Ovary (tissue), 7 donors: Measurements from ENCODE around the genes SEMA4G, TWNK and ELOVL3.

DNA sequence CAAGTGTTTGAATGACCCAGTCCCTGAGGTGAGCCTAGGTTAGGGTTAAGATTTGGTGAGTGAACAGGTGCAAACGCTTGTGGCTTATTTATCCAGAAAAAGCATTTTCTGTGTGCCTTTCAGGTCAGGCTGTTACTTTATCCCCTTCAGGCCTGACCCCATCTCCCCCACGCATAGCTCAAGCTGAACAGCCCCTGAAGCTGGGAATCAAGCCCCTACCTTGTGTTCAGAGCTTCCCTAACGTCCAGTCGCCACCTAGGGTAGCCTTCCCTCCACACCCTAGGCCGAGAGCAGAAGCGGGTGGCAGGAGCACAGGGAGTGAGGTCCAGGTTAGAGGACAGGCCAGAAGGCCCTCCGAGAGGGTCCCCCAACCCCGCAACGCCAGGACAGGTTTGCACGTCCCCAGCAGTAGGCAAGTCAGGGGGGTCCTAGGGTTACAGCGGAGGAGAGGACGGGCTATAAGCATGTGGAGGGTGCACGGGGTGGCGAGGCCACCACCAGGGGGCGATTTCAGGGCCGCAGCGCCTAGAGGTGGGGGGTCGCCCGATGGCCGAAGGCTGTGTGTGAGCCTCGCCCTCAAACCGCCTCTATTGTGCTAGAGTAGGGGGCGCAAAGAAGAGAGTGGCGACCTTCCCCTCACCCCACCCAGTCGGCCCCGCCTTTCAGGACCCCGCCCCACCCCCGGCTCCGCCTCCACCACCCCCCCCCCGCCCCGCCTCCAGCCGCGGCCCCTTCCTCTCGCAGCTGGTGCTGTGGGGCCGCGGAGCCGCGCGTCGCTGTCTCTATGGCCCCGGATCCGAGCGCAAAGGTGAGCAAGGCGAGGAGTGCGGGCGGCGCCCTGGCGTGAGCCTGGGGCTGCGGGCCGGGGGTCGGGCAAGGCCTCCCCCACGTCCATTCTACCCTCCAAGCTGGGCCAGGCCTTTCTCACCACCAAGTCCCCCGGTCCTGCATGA lies at the start of gene SEMA4G:
SEMA4G (plus strand) TSS at position 721 of the 953 bp plus-strand sequence.
- PRO-cap, 7 experiments: peak in 7 of 7 experiments; most common plus-strand start position 528 of the sequence (in 7); most common minus-strand start position 651 of the sequence (in 5)
- RAMPAGE, long total RNA, 2 experiments: start-site peak on the plus strand in 2 of 2 experiments, centred at positions 728 to 747 of the sequence, 21 to 27 reads per replicate

GRCh38 chr10:100987097-100988110 lies at the start of gene TWNK:
TWNK (plus strand) TSS chr10:100987543.
- PRO-cap, 7 experiments: peak in 7 of 7 experiments; most common plus-strand start chr10:100987555 (in 6); most common minus-strand start chr10:100987497 (in 7)
- RAMPAGE, long total RNA, 2 experiments: start-site peak on the plus strand in 1 of 2 experiments, at chr10:100987549-100987557 at its widest, 75 reads per replicate; start-site peak on the minus strand in 2 of 2 experiments, at chr10:100987447-100987491 at its widest, 732 to 781 reads per replicate

- PRO-cap, 7 experiments: no peak in any of the 7 experiments
- RAMPAGE, long total RNA, 2 experiments: no peak in any of the 2 experiments
Measured at GRCh38 chr10:101134833-101135525, 3.9 kb downstream of the TLX1 start.

DNA sequence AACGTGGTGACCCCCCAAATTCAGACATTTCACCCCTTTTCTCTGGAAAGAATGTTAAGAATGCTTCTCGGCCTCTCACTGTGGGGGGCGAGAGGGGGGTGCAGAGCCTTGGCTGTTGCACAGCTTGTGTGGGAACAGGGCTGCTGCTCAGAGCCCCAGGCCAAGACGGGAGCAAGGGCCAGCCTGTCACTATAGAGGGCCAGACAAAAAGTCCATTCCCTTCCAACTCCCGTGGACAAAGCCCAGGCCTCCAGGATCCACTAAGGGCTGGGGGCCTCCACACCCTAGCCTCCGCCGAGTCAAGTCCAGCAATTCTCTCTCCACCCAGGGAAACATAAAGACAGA lies 26.9 kb downstream of the DPCD start:
- PRO-cap, 7 experiments: no peak in any of the 7 experiments
- RAMPAGE, long total RNA, 2 experiments: no peak in any of the 2 experiments

- PRO-cap, 7 experiments: no peak in any of the 7 experiments
- RAMPAGE, long total RNA, 2 experiments: no peak in any of the 2 experiments
Measured at GRCh38 chr10:101687411-101688208, 7.4 kb downstream of the FBXW4 start.

GRCh38 chr10:101725769-101726345 lies 30.9 kb upstream of the FBXW4 start:
- PRO-cap, 7 experiments: no peak in any of the 7 experiments
- RAMPAGE, long total RNA, 2 experiments: no peak in any of the 2 experiments

DNA sequence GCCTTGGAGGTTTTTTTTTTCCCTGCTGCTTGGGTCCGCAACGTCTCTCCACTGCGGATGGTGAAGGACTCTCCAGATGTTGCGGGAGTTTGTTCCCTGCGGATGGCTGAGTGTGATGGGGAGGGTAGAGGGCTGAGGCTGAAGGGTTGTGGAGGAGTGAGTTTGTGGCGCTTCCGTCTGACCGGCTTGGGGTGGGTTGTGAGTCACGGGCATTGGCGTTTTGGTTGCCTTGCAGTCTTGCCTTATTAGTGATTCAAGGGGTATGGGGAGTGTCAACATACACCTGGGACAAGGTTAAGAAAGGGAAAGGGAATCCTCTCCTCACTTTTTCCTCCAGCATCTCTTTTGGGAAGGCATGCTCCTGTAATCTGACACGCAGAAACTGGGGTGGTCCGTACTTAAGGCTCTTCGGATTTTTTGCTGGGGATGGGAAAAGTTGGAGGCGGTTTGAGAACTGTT lies 1.1 kb downstream of the PPRC1 start:
- PRO-cap, 7 experiments: peak in 5 of 7 experiments; most common minus-strand start position 114 of the sequence (in 2)
- RAMPAGE, long total RNA, 2 experiments: no peak in any of the 2 experiments

DNA sequence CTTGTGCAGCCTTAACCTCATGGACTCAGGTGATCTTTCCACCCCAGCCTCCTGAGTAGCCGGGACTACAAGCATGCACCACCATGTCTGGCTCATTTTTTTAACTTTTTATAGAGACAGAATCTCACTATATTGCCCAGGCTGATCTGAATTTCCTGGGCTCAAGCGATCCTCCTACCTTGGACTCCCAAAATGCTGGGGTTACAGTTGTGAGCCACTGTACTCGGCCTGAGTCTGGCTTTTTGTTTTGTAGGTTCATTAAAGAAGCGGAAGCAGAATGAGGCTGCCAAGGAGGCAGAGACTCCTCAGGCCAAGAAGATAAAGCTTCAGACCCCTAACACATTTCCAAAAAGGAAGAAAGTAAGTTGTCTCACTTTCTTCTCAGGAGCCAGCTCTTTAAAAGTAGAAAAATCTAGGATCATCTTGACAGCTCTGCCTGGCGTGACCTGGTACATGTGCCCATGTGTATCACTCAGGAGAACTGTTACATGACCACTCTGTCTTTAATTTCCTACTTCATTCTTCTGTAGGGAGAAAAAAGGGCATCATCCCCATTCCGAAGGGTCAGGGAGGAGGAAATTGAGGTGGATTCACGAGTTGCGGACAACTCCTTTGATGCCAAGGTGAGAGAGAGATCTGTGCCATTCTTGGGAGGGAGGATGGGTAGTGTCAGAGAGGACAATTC lies 9.3 kb downstream of the NOLC1 start:
- PRO-cap, 7 experiments: no peak in any of the 7 experiments
- RAMPAGE, long total RNA, 2 experiments: no peak in any of the 2 experiments

DNA sequence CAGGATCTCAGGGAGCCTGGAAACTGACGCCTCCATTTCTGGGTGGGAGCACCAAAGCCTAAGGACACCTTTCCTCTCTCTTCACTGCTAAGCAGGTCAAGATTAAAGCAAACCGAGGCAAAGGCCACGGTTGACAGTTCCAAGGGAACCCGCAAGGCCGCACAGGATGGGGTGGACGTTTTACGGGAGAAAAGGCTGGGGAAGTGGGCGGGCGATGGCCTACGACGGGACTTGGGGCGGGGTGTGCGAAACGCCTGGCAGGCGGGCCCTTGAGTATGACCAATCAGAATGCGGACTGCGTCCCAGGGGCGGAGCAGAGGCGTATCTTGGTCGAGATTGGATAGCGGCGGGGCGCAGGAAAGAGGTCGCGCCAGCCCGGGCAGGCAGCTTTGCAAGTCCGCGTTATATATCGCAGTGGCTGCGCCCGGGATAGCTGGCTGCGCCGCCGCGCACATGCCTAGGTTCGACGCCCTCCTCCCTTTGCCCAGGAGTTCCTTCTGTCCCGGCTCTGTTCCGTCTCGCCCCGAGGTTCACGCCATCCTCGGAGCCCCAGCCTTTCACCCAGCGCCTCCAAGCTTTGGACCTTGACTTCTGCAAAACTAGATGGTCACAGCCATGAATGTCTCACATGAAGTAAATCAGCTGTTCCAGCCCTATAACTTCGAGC lies at the start of gene ELOVL3:
ELOVL3 (plus strand) TSS at position 354 of the 667 bp plus-strand sequence.
- PRO-cap, 7 experiments: peak in 7 of 7 experiments; most common plus-strand start position 356 of the sequence (in 3); most common minus-strand start position 205 of the sequence (in 7)
- RAMPAGE, long total RNA, 2 experiments: no peak in any of the 2 experiments

- PRO-cap, 7 experiments: no peak in any of the 7 experiments
- RAMPAGE, long total RNA, 2 experiments: no peak in any of the 2 experiments
Measured at GRCh38 chr10:102230197-102230769, 4.2 kb downstream of the ELOVL3 start.

DNA sequence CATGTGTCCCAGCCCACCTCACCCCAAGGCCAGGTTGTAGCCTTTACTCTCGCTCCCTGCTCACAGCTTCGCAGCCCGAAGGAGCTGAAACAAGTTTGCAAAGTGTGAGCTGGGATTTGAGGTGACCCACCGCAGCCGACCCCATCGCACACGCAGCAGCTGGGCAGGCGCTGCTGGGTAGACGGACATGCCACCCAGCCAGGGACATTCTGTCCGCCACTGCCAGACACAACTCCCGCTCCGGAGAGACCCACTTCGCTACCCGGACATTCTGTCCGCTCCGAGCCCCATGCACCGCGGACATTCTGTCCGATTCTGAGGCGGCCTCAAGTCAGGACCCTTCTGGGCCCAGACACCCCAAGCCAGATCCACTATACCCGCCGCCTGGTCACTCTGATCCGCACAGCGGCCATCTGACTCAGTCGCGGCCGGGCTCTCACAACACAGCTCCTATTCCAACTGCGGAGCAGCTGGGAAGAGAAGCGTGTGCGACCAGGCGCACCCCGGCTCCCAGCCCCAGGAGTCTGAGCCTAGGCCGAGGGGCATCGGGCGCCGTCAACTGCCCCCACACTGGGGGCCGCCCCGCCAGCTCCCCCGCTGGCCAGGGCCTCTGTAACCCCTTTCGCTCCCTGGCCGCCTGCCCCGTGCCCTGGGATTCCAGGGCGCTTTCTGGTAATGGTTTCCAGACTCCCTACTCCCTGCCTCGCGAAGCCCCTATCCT lies 784 bp downstream of the PITX3 start:
- PRO-cap, 7 experiments: peak in 1 of 7 experiments; most common plus-strand start position 421 of the sequence (in 1)
- RAMPAGE, long total RNA, 2 experiments: no peak in any of the 2 experiments

DNA sequence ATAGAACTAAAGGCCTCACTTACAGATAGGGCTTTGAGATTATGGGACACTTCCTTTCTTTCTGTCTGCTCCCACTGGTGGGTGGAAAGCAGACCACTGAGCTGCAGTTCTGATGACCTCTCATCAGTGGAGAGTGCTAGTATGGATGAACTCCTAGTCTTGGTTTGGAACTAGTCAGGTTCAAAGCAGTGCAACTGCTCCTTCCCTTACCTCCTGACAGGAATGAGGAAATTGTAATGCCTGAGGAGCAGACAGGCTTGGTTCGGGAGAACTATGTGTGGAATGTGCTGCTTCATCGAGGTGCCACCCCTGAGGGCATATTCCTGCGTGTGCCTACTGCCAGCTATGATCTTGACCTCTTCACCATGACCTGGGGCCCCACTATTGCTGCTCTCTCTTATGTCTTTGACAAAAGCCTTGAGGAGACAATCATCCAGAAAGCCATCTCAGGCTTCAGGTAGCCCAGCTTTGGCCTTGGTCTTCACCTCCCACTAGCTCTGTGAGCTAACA lies 27.5 kb upstream of the NFKB2 start:
- PRO-cap, 7 experiments: no peak in any of the 7 experiments
- RAMPAGE, long total RNA, 2 experiments: no peak in any of the 2 experiments

- PRO-cap, 7 experiments: peak in 1 of 7 experiments; most common plus-strand start chr10:102408896 (in 1); most common minus-strand start chr10:102408786 (in 1)
- RAMPAGE, long total RNA, 2 experiments: no peak in any of the 2 experiments
Measured at GRCh38 chr10:102408684-102409152, 9.9 kb downstream of the PSD start.

DNA sequence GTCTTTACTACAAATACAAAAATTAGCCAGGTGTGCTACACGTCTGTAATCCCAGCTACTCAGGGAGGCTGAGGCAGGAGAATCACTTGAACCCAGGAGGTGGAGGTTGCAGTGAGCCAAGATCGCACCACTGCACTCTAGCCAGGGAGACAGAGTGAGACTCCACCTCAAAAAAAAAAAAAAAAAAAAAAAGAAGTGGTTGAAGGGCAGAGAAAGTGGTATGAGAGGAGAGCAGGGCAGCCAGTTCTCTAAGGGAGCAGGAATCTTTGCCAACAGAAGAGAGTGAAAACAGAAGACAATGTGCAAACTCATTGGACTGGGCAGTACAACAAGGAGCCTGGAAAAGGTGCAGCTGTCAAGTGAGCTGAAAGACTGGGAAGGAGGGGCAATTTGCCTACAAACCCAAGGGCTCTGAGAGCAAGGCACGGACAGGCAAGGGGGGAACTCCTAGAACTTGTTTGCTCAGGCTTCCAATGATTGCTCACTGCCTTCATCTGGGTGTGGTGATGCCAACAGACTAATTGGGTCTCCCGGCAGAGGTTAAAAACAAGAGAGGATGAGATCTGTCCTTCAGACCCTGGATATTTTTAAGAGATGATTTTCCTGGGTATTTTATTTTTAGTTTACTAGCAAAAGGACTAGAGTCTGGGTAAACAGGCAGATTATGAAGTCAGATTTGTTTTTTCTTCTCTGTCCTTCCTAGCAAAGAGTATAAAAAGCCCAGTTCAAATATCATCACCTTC lies 9.5 kb downstream of the ACTR1A start:
- PRO-cap, 7 experiments: peak in 1 of 7 experiments; most common plus-strand start position 425 of the sequence (in 1)
- RAMPAGE, long total RNA, 2 experiments: no peak in any of the 2 experiments

DNA sequence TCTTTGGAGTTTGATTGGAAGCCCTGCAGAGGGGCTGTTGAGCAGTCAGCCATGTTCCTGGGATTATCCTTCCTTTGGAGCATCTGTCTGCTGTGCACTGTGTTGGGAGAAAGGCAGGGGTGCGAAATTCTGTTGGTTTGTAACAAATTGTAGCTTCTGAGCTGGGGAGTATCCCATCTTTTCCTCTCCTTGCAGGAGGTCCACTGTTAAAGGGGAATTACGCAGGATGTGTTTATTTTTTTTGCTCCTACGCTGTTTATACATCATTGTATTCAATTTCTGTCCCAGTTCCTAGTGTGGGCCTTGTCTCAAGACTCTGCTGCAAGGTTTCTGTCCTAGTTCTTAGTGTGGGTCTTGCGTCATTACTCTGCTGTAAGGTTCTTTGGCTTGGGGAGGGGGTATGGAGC lies 64.2 kb upstream of the TRIM8 start:
- PRO-cap, 7 experiments: no peak in any of the 7 experiments
- RAMPAGE, long total RNA, 2 experiments: no peak in any of the 2 experiments

- PRO-cap, 7 experiments: peak in 7 of 7 experiments; most common plus-strand start chr10:102632839 (in 7); most common minus-strand start chr10:102632926 (in 6)
- RAMPAGE, long total RNA, 2 experiments: no peak in any of the 2 experiments
Measured at GRCh38 chr10:102632578-102633157, 11.6 kb upstream of the TRIM8 start.

GRCh38 chr10:102649712-102650471 lies 5.6 kb downstream of the TRIM8 start:
- PRO-cap, 7 experiments: no peak in any of the 7 experiments
- RAMPAGE, long total RNA, 2 experiments: no peak in any of the 2 experiments

DNA sequence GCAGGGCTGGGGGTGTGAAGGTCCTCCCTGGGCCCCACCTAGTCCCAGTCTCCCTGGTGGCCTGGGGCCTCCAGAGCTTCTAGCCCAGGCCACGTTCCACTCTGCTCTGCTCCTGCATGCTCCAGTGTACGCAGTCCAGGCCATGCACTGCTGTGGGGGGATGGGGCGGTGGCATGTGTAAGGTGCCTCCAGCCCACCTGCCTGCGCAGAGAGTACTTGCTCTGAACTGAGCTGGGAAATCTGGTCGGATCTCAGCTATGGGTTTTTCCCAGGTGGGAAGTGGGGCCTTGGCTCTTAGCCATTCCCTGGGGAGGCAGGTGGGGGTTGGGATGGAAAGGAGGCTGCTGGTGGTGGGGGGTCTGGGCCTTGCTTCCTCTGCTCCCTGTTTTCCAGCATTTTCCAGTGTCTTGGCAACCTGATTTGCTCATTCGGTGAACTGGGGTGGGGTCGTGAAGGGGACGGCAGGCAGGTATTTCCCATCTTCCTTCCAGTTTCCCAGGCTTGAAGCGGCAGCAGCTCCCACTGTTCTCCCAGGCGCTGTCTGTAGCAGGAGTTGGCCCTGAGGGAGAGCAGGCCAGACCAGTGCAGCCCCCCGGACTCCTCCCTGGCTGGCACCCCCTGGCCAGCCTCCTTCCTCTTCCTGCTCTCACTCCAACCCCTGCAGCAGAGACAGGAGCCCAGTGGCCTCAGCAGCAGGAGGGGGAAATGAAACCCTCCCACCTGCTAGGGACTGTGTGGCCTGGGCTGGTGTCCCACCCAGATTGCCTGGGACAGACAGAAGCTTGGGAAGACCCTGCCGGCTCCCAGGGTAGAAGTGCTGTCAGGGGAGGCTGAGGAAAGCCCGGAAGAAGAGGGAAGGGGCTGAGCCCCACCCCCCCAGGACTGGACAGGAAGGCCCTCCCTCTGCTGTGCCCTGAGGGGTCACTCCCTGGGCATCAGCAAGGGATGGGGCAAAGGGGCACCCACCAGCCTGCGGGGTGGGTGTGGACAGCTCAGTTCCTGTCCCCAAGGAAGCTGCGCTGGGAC lies 6.5 kb downstream of the TRIM8 start:
- PRO-cap, 7 experiments: no peak in any of the 7 experiments
- RAMPAGE, long total RNA, 2 experiments: no peak in any of the 2 experiments

DNA sequence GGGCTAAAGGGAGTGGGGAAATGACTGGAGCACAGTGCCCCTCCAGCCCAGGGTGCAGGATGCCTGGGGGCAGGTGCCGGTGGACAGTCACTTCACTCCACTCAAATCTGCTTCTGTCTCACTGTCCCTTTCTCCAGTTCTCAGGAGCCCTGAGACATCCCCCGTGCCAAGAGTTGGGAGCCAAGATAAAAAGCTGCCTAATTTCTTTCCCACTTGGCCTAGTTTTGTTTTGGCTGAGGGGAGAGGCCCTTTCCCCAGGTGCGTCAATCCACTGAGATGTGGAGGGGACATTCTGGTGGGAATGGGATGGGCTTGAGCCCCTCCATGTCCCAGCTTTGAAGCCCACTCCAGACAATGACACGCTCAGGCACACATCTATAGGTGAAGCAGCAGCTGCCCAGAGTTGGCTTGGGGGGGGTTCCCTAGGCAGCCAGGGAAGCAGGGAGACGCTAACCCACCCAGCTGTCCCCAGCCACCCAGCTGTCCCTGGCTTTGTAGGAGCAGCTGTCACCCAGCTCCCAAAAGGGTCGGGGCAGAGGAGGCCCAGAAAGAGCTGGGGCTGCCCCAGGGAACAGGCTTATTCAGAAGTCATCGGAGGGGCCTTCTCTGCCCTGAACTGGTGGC lies 16.3 kb downstream of the TRIM8 start:
- PRO-cap, 7 experiments: no peak in any of the 7 experiments
- RAMPAGE, long total RNA, 2 experiments: no peak in any of the 2 experiments

GRCh38 chr10:102663046-102663420 lies 18.8 kb downstream of the TRIM8 start:
- PRO-cap, 7 experiments: no peak in any of the 7 experiments
- RAMPAGE, long total RNA, 2 experiments: no peak in any of the 2 experiments